ENCODE results near the gene FAM50B.

GRCh38 chr6:3171248-3171683, 13.9 kb upstream of the TUBB2A start:
- RRBS, result no CpG with 5 or more reads among the region's 9 CpGs

- RRBS, result 7% methylated on average over 4 of the region's 49 CpGs
Observed at GRCh38 chr6:3228221-3228897, 906 bp upstream of the TUBB2B start.

DNA sequence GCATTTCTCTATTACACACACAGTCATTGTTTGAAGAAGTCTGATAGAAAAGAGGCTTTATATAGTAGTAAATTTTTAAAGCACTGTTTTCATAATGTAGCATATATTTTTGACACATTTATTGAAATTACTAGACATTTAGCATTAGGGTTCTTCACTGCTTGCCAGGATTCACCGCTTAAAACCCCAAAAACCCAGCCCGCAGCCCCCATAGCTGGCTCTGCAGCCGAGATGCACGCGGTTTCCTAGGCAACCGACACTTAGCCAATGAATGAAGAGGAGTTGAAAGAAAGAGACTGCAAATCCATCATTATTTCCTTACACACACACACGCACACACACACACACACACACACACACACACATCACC, 3.3 kb upstream of the TUBB2B start:
- RRBS, result no CpG with 5 or more reads among the region's 7 CpGs

GRCh38 chr6:3231123-3232047, 3.9 kb upstream of the TUBB2B start:
- RRBS, result 78% methylated on average over 10 of the region's 53 CpGs

DNA sequence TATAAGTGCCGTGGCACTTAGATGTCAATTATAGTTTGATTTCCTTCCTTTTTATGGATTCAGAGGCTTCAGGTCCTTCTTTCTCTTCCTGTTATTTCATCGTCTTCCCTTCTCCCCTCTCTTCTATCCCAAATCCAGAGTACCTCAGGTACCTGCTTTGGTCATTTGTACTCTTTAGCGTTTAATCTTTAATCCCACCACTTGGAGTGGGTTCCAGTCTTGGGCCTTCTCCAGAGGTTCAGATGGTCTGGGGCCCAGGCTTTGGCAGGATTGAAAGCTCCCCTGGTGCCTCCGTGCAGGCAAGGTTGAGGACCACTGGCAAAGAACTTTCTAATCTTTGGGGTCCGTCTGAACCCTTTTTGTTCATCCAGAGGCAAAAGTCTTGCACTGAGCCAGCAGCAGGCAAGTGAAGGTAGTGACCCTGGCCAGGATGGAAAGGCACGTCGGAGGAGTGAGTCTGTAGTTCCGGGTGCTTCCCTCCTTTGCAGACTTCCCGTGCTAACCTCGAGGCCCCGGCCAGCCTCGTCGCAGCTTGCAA, 9.7 kb downstream of the PSMG4 start:
- RRBS, result 89% methylated on average over 3 of the region's 13 CpGs

- RRBS, result no CpG with 5 or more reads among the region's 13 CpGs
Observed at GRCh38 chr6:3345744-3346530, 87.2 kb downstream of the PSMG4 start.

DNA sequence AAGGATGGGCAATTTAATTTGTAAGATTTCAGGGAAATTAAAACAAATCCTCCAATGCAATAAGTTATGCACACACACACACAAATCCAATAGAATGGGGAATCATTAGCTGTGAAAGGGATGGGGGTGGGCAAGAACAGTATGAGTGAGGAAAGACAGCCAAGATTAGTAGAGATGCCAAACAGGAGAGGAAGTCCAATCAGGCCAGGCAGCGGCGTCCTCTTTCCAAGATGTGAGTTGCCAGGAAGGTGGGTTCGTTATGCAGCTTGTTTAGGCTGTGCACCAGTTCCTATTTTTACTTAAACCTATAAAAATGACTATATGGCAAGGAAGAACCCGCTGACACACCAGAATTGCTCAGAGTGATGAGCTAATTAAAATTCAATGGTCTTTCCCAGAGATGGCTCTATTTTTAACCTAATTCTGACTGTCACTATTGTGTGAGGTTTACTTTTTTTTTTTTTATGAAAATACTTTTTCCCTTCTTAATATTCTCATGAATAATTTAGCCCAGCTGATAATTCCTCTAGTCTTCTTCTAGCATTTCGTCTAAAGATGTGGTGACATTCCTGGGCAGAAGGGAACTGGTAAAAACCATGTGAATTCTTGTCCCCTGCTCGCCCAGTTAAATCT, 88.1 kb downstream of the SLC22A23 start:
- RRBS, result no CpG with 5 or more reads among the region's 6 CpGs

GRCh38 chr6:3370295-3371405, 86.2 kb downstream of the SLC22A23 start:
- RRBS, result no CpG with 5 or more reads among the region's 17 CpGs

DNA sequence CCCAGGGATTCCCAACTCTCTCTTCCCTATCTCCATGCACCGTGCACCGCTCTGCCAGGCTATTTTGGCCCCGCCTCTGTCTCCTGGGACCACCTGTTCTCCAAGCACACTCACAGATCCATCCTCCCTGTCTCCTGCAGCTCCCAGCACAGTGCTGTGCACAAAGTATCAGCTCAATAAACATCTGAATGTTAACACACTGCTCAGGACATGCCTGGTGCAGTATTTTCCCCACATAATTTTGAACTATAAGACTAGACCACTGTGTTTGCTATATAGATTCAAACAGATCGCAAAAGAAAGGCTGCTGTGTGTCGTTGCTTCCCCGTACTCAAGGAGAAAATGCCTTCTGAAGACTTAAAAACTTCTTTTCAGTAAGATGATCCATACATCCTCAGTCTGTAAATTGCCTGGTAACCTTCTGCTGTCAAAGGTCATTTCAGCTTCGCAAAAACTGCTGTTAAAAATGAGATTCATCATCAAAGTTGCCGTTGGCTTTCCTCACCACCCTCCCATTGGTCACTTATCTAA, 20.2 kb downstream of the SLC22A23 start:
- RRBS, result no CpG with 5 or more reads among the region's 8 CpGs

DNA sequence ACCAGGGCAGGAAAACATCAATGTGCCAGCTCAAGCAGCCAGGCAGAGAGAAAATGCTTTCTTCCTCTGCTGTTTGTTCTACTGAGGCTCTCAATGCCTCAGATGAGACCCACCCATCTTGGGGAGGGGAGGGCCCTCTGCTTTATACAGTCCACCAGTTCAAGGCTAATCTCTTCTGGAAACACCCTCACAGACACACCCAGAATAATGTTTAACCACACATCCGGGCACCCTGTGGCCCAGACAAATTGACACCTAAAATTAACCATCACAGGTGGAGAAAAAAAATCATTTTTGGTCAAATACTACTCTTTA, 89.3 kb upstream of the SLC22A23 start:
- RRBS, result no CpG with 5 or more reads among the region's 1 CpG

- RRBS, result no CpG with 5 or more reads among the region's 7 CpGs
Observed at GRCh38 chr6:3731935-3732517, 19.5 kb downstream of the PXDC1 start.

DNA sequence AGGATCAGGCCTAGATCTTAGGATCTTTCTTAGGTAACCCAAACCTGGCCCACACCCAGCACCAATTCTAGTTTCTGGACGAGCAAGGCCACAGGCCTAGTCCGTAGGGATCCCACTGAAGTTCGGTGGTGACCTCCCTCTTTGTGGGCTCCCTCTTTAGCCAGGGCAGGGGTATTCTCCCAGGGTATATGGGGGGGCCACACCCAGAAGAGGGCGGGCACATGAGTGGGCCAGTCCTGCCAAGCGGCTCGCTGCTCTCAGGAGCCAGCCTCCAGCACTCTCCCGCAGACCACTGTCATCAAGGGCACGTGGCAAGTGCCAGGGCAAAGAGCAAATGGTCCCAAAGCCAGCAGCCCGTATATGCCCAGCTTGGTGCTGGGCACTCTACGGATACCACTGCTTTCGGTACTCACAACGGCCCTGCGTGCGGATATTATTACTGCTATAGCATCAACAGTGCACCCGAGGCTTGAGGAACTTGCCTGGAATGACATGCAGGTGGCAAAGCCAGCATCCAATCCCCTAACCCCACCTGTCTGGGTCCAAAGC, 6.4 kb downstream of the PXDC1 start:
- RRBS, result no CpG with 5 or more reads among the region's 15 CpGs

- RRBS, result no CpG with 5 or more reads among the region's 13 CpGs
Observed at GRCh38 chr6:3746230-3746866, 5.2 kb downstream of the PXDC1 start.

DNA sequence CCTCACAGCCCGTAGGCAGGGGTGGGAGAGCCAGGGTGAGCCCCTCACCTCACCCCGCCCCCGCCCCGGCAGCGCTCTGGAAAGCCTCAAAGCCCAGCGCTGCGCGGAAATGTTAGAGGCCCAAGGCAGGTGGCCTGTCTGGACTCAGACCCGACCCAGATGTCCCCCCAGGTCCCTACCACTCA, 984 bp upstream of the PXDC1 start:
- RRBS, result no CpG with 5 or more reads among the region's 9 CpGs

DNA sequence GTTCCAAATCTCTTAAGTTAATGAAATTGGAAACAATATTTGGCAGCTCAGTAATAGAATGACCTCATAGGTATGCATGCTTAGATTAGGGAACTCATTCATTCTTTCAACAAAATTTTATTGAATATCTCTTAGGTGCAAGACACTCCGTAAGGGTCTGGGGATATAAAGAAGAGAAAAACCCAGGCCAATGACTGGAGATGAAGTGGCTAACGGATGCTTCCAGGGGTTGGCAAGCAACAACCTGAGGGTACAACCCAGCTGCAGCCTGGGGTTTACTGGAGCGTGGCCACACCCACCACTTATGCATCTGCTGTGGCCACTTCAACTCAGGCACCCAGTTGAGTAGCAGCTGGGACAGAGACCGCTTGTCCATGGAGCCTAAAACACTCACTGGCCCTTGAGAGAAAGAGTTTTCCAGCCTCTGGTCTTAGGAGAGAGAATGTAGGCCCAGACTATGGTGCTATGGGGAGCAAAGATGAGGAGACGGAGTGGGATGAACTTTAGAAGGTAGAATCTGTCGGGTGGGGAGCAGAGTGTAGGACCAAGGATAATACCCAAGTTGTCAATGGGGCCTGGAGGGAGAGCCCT, 46.7 kb upstream of the PXDC1 start:
- RRBS, result no CpG with 5 or more reads among the region's 6 CpGs

DNA sequence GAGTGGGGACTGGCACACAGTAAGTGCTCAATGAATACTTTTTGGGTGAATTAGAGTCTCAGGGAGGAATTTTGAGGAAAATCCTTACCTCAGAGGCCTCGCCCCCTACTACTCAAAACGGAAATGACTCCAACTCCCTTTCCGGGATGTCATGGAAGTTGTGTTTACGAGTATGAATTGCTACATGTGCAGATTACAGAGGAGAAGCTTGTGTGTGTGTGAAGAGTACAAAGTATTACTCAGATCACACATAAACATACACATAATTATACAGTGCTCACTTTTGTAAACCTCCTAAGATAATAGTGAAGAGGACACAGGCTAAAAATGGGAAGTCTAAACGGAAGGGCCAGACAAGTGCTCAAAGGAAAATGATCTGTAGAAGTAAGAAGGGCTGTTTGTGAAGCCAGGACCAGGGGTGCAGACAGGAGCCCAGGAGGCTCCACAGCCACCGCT, 43.4 kb upstream of the FAM50B start:
- RRBS, result no CpG with 5 or more reads among the region's 6 CpGs

GRCh38 chr6:3837604-3838061, 11.5 kb upstream of the FAM50B start:
- RRBS, result no CpG with 5 or more reads among the region's 1 CpG

DNA sequence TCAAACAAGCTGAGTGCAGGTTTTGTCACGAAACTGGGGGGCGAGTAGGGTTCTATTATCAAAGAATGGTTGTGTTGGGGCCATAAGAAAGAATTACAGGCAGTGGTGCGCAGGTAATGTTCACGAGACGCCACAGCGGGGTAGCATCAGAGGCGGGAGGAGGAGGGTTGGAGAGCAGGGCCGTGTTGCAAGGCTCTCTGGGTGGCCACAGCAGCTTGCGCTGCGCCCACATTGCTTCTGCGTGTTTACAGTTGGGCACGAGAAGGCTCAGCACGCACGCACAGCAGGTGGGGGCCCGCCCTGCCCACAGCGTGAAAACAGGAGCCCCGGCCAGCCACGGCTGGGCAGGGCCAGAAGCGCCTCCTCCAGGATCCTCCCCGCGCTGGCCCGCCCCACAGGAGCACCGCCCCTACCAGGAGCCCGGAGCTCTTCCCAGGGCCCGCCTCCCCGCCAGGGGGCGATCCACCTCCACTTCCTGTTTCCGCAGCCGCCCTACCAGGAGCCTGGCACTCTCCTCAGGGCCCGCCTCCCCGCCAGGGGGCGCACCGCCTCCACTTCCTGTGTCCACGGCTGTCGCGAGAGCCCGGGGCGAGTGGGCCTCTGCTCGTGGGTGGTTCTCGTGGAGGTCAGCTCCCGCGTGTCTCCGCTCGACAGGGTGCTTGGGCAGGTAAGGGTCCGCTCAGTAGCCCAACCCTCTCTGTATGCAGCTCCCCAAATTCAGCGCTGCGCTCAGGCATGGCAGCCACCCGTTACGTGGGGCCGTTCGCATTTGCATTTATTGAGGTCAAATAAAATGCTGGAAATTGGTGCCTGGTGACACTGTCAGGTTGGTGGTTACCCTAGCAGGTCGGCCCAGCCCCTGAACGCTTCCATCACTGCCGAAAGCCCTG, at the start of gene FAM50B:
FAM50B (plus strand) TSS at position 554 of the 890 bp plus-strand sequence.
- RRBS, result 15% methylated on average over 6 of the region's 54 CpGs

DNA sequence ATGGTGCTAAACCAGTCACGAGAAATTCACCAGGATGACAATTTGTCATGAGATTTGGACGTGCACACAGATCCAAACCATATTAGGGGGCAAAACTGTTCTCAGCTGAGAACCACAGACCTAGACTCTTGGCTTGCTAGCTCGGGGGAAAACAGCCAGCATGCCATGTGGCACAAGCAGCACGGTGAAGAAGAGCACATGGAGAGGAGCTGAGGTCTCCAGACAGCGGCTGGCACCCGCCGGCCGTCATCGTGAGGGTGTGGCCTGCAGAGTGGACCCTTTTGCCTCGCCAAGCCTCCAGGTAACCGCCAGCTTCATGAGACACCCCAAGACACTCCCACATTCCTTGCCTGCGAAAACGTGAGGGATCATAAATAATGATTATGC, 23.1 kb downstream of the FAM50B start:
- RRBS, result no CpG with 5 or more reads among the region's 13 CpGs

DNA sequence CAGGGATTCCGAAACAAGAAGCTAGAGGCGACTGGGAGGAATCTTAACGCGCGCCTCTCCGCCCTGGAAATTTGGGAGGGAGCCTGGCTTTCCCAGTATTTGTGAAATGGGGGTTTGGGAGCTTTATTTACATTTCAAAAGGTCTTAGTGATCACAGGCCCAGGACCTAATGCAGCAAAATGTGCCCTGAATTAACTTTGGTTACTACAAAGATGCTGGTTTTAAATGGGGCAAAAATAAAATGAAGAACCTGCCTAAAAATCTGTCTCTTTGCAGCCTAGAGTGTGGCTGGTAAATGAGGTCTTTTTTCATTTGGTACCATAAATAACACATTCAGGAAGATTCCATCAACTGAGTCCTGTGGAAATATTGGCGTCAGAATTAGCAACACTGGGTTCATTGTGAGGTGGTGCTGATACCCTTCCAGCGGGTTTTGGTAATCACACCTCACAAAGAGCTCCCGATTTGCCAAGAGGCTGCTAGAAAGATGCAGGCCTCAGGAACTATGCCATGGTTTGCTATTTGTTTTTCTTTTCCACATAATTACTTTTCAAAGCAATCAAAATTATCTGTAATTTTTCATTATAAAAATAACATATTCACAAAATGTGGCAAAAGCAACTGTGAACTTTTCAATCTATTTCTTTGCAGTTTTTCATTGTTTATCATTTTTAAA, 55.3 kb downstream of the FAM50B start:
- RRBS, result no CpG with 5 or more reads among the region's 9 CpGs

All from T47D (cell line).